Suprapubic skin (tissue), 4 donors: ENCODE data around the gene NCBP2AS2.

- PRO-cap, result no peak
- RAMPAGE, long total RNA, 4 experiments, result start-site peak on the plus strand in 1 of 4 experiments, at chr3:195911999-195912054 at its widest, 7 reads per replicate
Measured at GRCh38 chr3:195911763-195912371, 3.5 kb upstream of the TNK2 start.

DNA sequence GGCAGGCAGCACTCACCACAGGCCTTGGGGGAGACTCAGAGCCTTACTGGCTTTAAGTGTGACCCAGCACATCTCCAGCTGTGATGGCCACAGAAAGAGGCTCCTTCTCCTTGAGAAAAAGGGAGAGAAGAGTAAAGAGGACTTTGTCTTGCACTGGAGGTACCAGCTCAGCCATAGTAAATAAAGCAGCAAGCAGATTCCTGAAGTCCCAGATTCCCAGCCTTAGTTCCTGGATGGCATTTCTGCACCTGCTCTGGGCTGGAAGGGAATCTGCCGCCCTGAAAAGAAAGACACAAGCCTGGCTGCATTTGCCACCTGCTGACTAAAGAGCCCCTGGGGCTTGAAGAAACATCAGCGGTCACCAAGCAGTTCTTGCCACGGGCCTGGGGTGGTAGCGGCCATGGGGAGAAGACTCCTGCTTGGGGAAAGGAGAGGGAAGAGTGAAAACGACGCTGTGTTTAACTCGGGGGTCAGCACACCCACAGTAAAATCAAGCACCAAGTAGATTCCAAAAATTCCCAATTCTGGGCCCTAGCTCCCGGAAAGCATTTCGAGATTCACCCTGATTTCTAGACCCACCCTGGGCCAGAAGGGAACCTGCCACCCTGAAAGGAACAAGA lies 24.2 kb upstream of the TNK2 start:
- PRO-cap, result no peak
- RAMPAGE, long total RNA, 4 experiments, result no peak in any of the 4 experiments

GRCh38 chr3:195943705-195944464 lies 35.5 kb upstream of the TNK2 start:
- PRO-cap, result no peak
- RAMPAGE, long total RNA, 4 experiments, result no peak in any of the 4 experiments

DNA sequence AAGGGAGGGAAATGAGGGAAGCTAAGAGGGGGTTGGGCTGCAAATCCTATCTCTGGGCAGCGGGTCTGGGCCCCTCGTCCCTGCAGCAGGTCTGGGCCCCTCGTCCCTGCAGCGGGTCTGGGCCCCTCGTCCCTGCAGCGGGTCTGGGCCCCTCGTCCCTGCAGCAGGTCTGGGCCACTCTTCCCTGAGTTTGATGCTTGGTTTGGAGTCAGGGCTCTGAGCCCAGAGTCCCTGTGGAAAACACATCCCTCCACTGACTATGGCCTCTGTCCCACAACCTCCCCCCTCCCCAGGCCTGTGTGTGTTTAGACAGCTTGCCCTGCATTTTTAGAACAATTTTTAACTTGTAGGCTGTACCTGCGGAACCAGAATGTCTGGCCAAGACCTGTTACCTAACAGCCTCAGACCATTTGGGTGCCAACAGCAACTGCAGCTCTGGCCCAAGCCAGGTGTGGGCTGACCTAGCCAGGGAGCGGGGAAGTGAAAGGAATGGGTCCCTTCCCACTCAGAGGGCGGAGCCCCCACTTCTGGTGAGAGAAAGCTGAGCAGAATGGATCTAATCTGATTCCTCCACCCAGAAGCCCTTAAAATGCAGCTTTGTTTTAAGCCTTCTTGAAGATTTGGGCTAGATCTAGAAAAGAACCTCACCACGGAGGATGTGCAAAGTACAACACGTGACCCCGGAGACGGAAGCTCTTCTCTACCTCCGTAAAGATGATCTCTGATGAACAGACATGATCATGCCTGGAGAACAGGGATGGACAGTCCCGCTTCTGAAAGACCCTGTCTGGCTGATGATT lies 60.4 kb upstream of the TFRC start:
- PRO-cap, result no peak
- RAMPAGE, long total RNA, 4 experiments, result start-site peak on the plus strand in 1 of 4 experiments, centred at position 705 of the sequence, 9 reads per replicate

DNA sequence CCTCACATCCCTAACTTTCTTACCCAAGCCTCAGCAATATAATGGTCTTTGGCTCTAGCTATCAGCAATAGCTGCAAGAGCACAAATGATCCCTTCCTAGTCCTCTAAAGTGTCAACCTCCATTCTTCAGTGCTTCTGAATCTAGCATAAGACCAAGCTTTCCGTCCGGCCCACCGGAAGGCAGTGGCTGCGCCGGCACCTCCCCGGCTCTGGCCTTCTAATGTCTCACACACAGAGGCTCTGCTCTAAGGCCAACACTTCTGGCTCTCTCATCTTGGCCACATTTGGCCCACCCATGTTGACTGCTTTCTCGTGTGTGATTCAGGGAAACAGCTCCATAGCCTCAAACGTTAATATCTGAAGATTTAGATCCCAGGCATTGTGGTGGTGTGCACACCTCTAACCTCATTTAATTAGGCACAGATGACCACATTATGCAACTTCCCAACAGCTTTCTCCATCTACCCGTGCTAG lies 19.1 kb downstream of the SLC51A start:
- PRO-cap, result no peak
- RAMPAGE, long total RNA, 4 experiments, result no peak in any of the 4 experiments

- PRO-cap, result no peak
- RAMPAGE, long total RNA, 4 experiments, result no peak in any of the 4 experiments
Measured at GRCh38 chr3:196339829-196340182, 1.6 kb upstream of the TM4SF19 start.

- PRO-cap, result no peak
- RAMPAGE, long total RNA, 4 experiments, result no peak in any of the 4 experiments
Measured at GRCh38 chr3:196348358-196349082, 10.3 kb upstream of the TM4SF19 start.

DNA sequence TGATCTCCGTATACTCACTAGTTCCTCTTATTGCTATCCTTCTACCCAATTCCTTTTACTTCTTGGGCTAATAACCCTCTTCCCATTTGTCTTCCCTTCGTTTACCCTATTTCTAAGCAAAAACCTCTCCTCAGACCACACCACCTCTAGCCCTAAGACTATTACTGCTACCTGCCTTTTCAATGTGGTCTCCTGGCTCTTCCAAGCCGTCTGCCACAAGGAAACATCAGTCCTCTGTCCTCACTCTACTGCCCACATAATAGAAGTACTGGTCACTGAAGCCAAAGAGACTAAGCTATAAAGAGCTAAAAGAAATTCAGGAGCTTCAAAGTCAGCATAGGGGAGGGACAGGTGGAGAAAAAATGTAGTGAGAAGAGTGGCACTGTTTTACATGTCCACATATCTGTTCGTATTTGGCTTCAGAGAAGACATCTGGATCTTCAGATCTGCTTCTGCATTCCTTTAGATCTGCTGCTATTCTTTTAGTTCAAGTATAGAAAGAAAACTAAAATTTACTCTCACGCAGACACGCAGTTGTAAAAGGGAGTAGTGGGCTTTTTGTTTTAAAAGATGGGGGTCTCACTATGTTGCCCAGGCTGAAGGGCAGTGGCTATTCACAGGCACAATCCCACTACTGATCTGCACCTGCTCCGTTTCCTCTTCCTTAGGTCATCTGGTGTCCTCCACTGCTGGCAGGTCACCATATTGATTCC lies 35.1 kb downstream of the UBXN7 start:
- PRO-cap, result no peak
- RAMPAGE, long total RNA, 4 experiments, result no peak in any of the 4 experiments

GRCh38 chr3:196514937-196515240 lies 257 bp downstream of the SMCO1 start:
- PRO-cap, result no peak
- RAMPAGE, long total RNA, 4 experiments, result no peak in any of the 4 experiments

DNA sequence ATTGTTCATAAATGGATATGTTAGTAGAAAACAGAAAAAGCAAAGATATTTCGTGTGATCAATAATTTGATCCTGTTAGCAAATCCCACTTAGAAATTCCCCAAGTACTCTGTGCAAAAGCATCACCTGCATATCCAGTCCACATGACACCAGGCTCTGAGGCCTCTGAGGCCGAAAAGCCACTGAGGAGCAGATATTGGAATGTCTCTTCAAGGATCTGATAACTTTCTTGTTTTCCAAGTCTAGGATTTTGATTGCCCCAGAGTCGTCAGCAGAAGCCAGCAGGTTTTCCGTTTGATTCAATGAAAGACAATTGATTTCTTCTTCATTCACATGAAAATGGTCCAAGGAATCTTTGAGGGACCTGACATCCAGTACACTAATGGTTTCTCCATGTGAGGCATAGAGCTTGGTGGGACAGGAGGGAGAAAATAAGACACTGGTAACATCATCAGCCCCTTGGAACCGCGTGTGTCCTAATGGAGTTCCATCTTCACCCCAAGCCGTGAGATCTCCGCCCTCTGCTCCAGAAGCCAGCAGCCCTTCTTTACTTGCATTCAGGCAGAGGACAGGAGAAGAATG lies 7.4 kb downstream of the WDR53 start:
- PRO-cap, result no peak
- RAMPAGE, long total RNA, 4 experiments, result no peak in any of the 4 experiments

- PRO-cap, result no peak
- RAMPAGE, long total RNA, 4 experiments, result no peak in any of the 4 experiments
Measured at GRCh38 chr3:196641302-196642413, 2.2 kb downstream of the NRROS start.

DNA sequence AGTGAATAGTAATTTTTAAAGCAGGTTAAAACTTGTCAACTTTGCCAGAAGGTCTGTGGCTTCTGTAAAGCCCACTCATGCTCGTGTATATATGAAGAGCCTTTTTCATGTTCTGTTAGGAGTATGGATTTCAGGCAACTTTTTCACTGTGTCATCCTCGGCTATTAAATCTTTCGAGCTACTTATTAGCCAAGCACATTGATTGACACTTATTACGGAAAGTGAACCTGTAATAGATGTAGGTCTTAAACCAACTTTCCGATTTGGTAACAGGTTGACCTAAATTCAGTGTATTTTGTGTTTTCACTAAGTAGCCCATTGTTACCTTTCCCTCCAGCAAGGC lies 1.6 kb downstream of the PAK2 start:
- PRO-cap, result no peak
- RAMPAGE, long total RNA, 4 experiments, result no peak in any of the 4 experiments

DNA sequence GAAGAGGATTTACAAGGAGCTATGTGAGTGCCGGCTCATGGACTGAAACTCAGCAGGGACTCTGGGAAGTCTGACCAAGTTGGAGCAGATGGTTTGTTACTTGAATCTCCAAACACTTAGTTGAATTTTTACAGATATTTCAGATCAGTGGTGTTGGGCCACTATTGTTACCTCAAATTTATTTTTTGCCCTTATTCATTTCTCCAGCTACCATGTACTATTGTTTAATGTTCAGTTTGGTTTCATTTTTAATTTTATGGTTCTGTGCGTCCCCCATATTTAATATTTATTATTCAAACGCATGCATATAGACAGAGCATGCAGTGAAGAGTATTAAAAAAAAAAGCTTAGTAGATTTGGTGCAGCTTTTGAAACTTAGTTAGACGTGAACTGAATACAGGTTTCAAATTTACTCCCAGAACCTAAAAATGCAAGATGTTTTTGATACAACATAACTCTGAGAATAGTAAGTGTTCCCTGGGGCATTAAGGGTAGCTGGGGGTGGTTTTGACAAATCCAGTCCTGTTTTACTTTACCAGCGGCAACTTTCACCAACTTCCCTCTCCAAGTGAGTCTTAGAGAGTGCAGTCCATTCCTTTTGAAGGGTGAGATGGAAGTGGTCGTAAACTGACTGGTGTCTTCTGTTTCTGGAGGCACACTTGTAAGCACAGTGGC lies 11.3 kb downstream of the NCBP2 start:
- PRO-cap, result no peak
- RAMPAGE, long total RNA, 4 experiments, result no peak in any of the 4 experiments

DNA sequence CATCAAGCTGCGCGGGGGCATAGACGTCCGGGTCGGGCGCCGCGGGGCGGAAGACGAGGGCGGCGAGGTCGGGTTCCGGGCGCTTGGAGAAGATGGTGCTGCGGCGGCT lies at the start of gene NCBP2AS2:
Gene NCBP2AS2 (plus strand): TSS at position 50 of the 109 bp plus-strand sequence.
- PRO-cap, result bidirectional peak, plus-strand start at position 52 of the sequence, minus-strand start outside the sequence
- RAMPAGE, long total RNA, 4 experiments, result no peak in any of the 4 experiments

DNA sequence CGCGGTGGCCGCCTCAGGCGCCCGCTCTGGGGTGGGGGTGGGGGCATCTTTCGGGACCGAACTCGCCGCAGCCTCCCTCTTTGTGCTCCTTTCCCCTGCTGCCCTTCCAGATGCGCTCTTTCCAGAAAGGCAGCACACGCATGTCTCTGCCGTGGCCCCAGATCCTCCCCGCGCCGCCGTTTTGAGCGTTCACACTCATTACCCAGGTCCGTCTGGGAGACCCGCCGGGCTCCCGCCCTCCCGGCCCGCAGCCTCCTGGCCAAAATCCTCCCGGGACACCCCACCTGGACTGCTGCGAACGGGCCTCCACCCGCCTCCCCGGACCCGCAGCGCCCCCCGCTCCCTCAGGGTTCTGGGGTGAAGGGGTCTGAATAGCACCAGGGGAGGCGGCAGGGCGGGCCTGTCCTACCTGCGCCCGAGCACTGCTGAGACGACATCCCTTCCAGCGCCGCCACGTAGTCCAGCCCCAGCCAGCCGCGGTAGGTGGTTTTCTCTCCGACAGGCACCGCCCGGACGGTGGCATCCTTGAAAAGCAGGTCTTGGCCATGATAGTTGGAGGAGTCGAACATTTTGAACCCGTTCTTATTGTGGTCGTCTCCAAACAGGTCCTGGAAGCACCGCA lies 26.0 kb downstream of the MELTF start:
- PRO-cap, result no peak
- RAMPAGE, long total RNA, 4 experiments, result no peak in any of the 4 experiments

DNA sequence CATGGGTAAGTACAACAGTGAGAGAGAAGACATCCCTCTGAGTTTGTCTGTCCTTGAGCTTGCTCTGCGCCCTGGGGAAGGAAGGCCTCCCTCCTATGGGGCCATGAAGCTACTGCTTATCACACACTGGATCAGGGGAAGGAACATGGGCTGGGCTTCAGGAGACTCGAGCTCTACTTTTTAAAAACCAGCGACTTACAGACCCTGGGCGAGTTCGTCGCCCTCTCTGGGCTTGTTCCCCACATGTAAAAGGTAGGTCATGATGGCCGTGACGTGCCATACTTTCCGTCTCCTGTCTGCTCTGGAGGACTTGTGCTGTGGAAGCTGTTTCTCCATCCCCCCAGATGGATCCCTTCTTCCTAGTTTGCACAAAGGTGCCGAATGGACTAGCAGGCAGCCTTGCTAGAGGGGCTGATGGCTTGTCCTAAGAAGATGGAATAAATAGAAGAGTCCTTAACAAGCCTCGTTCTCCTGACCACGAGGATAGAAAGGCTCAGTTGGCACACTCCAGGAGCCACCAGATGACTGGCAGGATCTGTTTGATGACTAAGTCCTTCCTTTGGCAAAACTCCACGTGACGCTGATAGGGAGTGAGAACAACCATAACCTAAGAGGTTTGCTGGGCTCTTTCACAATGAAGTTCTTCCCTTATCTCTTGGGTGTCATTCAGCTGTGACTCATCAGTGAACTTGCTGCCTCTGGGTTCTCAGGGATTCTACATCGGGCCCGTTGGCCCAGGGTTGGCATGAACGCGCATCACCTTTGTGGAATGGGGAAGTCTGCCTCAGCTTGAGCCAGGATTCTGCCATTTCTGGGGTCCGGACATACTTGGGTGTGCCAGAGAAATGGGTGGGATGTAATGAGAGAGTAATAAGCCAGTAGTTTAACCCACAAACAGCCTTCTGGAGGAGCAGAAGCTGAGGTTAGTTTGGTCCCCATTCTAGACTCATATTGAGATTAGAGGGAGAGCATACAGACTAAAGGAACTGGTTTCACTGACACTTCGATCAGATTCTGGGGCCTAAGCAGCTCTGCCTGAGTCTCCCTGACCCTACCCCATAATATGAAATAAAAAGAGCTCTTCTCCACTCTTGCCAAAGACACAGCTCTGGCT lies 1.7 kb upstream of the MELTF start:
- PRO-cap, result no peak
- RAMPAGE, long total RNA, 4 experiments, result no peak in any of the 4 experiments

- PRO-cap, result no peak
- RAMPAGE, long total RNA, 4 experiments, result no peak in any of the 4 experiments
Measured at GRCh38 chr3:197038205-197038863, 8.7 kb upstream of the MELTF start.

DNA sequence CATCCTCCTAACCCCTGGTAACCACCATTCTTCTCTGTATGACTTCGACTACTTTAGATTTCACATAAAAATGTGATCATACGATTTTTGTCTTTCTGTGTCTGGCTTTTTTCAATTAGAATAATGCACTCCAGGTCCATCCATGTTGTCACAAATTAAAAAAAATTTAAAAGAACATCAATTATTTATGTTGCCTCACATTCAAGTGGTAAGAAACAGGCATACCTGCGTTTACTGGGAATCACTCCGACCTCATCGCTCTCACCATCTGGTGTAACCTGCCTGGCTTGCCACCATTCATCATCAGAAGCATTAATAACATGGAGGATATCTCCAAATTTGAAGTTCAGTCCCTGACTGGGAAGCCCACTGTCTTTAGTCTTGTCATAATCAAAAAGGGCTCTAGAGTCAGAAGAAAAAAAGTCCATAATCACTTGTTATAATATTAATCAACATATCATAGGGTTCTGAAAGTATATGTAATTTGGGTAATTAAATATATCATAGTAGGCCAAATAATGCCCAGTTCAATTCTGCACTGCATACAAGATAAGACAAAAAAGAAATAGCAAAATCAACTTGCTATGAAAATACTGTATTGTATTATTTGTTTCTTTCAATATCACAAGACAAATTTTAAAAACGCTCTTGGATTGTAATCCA lies 55.9 kb upstream of the MELTF start:
- PRO-cap, result no peak
- RAMPAGE, long total RNA, 4 experiments, result start-site peak on the minus strand in 1 of 4 experiments, centred at position 328 of the sequence, 33 reads per replicate

DNA sequence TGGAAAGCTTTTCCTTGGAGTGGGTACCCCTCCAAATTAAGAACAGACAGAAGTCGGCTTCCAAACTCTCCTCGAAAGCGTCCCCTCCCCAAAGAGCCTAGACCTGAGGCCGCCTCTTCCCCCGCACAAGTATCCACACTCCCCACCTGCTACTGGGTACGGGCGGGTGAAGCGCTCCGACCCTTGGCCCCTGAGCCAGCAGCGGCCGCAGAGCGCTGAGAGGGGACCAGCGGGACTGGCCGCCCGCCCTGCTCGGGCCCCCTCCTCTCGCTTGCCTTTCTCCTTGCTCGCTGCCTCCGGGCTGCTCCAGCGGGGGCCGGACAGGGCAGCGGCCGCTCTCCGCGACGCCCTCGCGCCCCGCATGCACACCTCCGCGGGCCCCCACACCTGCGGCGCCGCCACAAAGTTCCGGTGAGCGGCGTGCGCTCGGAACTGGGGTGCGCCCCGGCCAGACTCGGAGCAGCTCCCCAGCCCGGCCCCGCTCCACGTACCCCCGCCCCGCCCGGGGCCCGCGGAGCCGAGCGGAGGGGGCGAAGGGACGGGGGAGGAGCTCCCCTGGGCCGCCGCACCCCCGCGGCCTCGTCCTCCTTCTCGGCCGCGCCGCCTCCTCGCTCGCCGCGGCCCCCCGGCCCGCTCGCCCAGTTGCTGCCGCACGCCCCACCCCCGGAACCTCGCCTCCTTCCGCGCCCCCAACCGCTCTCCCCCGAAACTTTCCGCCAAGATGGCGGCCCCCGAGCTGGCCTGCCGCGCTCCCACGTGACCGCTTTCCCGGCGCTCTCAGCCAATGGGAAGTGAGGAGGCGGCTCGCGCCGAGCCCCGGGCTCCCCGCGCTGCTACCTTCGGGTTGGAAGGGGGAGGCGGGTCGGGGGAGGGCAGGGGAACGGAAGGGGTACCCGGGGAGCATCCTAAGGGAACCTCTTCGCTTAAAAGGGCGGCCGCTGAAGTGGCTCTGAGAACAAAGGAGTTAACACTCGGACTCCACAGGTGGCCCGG lies 718 bp downstream of the DLG1 start:
- PRO-cap, result bidirectional peak, plus-strand start at position 875 of the sequence, minus-strand start at position 632 of the sequence
- RAMPAGE, long total RNA, 4 experiments, result start-site peak on the minus strand in 1 of 4 experiments, centred at position 373 of the sequence, 68 reads per replicate

GRCh38 chr3:197487670-197488355 lies 68.0 kb downstream of the BDH1 start:
- PRO-cap, result no peak
- RAMPAGE, long total RNA, 4 experiments, result no peak in any of the 4 experiments